LNCaP clone FGC (cell line): ENCODE results near the genes FAM3C, TAS2R16 and POT1.

- RRBS, 2 experiments, result no CpG with 5 or more reads among the region's 29 CpGs
Measured at GRCh38 chr7:118214432-118214947, 10.0 kb upstream of the ANKRD7 start.

DNA sequence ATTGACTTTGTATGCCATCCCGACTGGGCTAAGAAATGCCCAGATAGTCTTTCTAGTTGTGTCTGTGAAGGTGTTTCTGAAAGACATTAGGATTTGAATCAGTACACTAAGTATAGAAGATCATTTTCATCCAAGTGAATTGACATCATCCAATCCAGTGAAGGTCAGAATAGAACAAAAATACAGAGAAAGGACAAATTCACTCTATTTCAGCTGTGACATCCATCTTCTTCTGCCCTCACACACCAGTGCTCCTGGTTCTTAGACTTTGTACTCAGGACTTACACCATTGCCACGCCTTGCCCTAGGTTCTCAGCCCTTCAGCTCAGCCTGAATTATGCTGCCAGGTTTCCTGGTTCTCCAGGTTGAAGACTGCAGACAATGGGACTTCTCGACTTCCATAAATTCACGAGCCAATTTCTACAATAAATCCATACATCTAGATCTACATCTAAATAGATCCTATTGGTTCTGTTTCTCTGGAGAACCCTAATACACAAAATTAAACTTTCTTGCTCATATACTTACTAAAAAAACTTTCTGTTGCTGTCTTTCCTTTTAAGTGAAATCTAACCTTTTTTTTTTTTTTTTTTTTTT is 181.2 kb upstream of the KCND2 start:
- RRBS, 2 experiments, result no CpG with 5 or more reads among the region's 4 CpGs

GRCh38 chr7:120273481-120274195 is 663 bp downstream of the KCND2 start:
- RRBS, 2 experiments, result no CpG with 5 or more reads among the region's 44 CpGs

- RRBS, 2 experiments, result no CpG with 5 or more reads among the region's 3 CpGs
Measured at GRCh38 chr7:121371230-121371730, 24.8 kb downstream of the FAM3C start.

- RRBS, 2 experiments, result 2% methylated on average over 39 of the region's 100 CpGs
Measured at GRCh38 chr7:121395367-121396489, at the start of gene FAM3C. FAM3C (minus strand) TSS chr7:121396308.

GRCh38 chr7:122311181-122311718 is 6.7 kb upstream of the FEZF1 start:
- RRBS, 2 experiments, result no CpG with 5 or more reads among the region's 8 CpGs

DNA sequence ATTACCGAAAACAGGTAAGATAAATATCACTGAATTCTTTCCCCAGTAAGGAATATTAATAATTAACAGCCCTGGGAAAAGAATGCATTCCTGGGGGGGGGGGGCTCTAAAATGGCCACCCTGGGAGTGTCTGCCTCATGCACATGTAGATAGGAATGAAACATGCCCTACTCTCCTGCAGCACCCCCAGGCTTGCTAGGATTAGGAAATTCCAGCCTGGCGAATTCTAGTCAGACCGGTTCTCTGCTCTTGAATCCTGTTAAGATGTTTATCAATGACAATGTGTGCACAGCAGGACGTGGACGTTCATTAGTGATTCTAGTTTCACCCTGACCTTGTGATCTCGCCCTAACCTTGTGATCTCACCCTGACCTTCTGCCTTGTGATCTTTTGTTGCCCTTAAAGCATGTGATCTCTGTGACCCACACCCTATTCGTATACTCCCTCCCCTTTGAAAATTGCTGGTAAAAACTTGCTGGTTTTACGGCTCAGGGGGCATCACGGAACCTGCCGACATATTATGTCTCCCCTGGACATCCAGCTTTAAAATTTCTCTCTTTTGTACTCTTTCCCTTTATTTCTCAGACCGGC is 19.6 kb downstream of the RNF133 start:
- RRBS, 2 experiments, result no CpG with 5 or more reads among the region's 11 CpGs

GRCh38 chr7:122884197-122884509 is 2.1 kb downstream of the CADPS2 start:
- RRBS, 2 experiments, result no CpG with 5 or more reads among the region's 4 CpGs

- RRBS, 2 experiments, result no CpG with 5 or more reads among the region's 1 CpG
Measured at GRCh38 chr7:122995543-122996090, at the start of gene TAS2R16. TAS2R16 (minus strand) TSS chr7:122995700.

DNA sequence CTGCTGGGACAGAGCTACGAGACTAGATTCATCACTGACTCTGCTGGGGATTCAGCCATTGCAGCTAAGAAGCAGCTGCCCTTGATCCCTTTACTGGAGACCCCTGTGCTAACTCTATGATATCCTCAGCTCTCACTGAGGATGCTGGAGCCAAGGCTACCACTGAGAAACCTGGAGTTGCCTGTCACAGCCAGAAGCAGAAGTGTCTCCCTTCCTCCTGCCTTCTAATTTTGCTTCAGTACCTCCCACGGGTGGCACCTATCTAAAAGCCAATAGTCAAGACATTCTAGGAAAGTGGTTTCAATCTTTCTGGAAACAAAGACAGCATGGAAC is 126.6 kb downstream of the IQUB start:
- RRBS, 2 experiments, result no CpG with 5 or more reads among the region's 2 CpGs

- RRBS, 2 experiments, result 23 to 26% methylated on average over 2 of the region's 46 CpGs
Measured at GRCh38 chr7:123532597-123533562, 1.5 kb downstream of the IQUB start.

- RRBS, 2 experiments, result 1 to 2% methylated on average over 4 of the region's 23 CpGs
Measured at GRCh38 chr7:123556958-123557649, 514 bp downstream of the NDUFA5 start.

- RRBS, 2 experiments, result no CpG with 5 or more reads among the region's 6 CpGs
Measured at GRCh38 chr7:123657978-123658413, 2.3 kb downstream of the LMOD2 start.

DNA sequence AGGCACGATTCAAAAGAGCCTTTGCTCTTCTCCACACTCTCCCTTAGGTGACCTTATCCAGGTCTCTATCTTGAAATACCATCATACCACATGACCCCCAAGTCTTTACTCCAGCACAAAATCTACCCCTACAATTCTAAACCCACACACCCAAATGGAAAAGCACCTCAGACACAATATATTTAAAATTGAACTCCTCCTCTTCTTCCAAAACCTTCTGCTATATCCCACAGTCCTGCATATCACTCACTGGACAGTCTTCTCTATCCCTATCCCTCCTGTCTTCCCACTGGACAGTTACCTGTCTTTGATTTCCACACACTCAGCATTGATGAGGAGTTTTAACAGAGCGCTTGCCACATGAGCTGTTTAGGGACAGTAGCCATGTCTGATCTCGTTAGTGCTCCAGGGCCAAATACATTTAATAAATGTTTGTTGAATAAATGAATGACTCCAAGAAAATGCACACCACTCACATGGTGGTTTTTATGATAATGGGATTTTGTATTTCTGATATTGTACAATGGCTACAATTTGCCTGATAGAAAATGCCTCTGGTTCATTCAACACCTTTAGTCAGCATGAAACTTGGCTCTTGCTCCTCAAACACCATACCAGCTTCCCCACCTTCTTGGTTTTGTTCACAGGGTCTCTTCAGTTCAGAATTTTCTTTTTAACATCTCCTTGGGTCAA is 15.9 kb downstream of the LMOD2 start:
- RRBS, 2 experiments, result no CpG with 5 or more reads among the region's 3 CpGs

GRCh38 chr7:123749118-123749356 is 234 bp upstream of the WASL start:
- RRBS, 2 experiments, result under 1 to 1% methylated on average over 18 of the region's 30 CpGs

DNA sequence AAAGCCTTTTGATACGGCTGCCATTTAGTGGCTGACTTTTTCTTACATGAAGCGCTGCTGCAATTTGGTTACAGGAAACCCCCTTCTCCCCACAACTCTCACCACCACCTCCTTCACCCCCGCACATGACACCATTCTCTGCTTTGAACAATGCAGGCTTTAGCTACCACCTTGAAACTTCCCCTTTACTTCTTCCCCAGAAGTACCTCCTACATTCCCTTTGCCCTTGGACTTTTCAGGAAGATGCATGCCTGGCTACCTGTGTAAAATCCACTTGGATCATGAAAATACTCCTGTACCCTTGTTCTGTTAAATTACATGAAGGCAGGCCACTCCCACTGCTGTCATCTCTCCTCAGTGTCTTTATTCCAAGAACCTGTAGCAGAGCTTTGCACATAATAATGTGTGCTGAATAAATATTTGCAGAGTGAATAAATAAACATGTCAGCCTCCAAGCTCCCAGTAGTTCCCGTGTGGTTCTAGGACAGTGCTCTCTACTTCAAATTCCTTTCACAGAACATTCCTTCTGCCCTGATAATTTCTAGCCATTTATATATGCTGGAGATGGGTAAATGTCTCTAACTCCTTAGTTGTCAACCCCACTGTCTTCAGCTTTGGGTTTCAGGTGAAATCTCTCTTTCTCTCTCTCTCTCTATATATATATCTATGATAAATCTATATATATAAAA is 20.4 kb upstream of the HYAL4 start:
- RRBS, 2 experiments, result no CpG with 5 or more reads among the region's 4 CpGs

- RRBS, 2 experiments, result no CpG with 5 or more reads among the region's 47 CpGs
Measured at GRCh38 chr7:124929432-124930365, at the start of gene POT1. POT1 (minus strand) TSS chr7:124929825.

DNA sequence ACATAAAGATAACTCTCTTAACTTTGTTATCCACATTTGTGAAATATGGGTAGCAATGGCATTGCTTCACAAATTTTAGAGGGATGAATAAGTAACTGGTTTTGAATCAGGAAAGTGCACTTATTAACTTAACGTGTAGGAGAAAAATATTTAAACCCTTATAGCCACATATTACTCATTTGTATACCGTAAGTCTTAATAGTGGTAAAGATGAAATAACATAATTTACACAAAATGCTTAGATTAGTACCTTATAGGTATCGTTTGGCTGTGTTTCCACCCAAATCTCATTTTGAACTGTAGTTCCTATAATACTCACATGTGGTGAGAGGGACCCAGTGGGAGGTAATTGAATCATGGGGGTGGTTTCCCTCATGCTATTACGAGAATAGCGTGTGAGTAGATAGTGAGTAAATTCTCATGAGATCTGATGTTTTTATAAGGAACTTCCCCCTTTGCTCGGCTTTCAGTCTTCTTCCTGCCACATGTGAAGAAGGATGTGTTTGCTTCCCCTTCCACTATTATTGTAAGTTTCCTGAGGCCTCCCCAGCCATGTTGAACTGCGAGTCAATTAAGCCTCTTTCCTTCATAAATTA is 426.2 kb upstream of the POT1 start:
- RRBS, 2 experiments, result no CpG with 5 or more reads among the region's 7 CpGs

DNA sequence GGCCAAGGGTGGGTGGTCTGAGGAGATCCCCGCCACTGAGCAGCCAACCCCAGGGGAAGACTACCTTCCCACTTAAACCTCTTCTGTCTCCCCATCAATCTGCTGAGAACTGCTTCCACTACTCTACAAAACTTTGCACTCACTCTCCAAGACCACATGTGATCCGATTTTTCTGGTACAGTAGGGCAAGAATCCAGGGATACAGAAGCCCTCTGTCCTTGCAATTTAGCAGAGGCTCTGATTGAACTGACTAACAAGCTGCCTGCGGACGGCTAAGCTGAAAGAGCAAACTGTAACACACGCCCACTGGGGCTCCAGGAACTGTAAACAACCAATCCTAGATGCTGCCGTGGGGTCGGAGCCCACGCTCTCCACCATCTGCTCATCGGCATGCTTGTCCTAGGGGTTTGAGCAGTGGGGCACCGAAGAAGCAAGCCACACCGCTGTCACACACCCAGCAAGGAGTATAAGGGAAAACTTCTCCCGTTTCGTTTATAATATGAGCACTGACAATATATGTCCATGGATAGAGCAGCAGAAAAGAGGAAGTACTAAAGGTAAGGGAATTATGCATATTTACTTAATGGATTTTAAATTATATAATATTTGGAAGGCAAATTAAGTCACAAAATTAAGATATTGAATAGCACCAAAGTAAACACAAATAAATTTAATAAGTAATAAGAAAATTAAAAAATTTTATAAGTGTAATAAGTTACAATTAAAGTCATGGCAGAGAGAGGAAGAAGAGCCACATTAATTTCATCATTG is 634.4 kb upstream of the POT1 start:
- RRBS, 2 experiments, result no CpG with 5 or more reads among the region's 13 CpGs

- RRBS, 2 experiments, result no CpG with 5 or more reads among the region's 5 CpGs
Measured at GRCh38 chr7:126700933-126701479, 551.7 kb downstream of the GRM8 start.